Zone of skin (tissue), 1 donor: Measurements from ENCODE around the genes OR51C1P, OR52E4, FHIP1B, CYB5R2, TUB and RIC3.

GRCh38 chr11:4697622-4698021 lies at the start of gene OR51C1P:
Gene OR51C1P, minus strand, starts transcription at chr11:4697853.
- RRBS, result no CpG with 5 or more reads among the region's 3 CpGs

DNA sequence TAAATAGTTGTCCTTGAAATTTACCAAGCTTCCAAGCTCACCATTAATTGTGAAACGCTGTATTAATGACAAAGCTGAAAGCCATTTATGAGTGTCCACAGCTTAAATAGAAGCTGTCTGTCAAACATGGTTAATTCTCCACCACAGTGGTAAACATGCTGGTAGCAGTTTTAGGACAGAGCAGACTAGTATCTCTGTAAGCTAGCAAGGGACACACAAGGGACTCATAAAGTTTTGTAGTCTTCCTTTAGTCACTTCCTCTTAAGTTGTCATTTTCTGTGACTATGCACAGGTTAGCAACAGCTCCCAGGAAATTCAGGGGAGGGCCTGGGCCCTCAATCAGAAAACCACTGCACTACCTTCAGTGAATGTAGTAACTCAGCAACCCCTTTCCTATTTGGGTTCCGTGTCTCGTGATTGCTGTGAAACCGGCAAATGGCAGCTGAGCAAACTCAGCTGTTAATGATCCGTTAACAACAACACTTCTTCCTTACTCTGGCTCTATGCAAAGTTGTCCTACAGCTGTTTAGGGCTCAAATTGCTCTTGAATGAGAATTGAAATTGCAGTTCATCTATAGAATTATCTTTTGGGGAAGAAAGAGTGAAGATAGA lies 470 bp upstream of the MMP26 start:
- RRBS, result no CpG with 5 or more reads among the region's 5 CpGs

DNA sequence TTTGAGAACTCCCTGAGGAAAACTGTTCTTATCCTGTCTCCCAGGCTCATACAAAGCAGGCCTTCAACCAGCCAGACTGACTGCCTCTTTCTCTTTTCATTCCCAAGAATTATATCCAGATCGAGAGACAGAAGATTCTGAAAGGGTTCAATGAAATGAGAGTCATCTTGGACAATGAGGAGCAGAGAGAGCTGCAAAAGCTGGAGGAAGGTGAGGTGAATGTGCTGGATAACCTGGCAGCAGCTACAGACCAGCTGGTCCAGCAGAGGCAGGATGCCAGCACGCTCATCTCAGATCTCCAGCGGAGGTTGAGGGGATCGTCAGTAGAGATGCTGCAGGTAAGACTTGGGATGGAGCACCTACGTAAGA lies 8.6 kb downstream of the TRIM22 start:
- RRBS, result no CpG with 5 or more reads among the region's 5 CpGs

DNA sequence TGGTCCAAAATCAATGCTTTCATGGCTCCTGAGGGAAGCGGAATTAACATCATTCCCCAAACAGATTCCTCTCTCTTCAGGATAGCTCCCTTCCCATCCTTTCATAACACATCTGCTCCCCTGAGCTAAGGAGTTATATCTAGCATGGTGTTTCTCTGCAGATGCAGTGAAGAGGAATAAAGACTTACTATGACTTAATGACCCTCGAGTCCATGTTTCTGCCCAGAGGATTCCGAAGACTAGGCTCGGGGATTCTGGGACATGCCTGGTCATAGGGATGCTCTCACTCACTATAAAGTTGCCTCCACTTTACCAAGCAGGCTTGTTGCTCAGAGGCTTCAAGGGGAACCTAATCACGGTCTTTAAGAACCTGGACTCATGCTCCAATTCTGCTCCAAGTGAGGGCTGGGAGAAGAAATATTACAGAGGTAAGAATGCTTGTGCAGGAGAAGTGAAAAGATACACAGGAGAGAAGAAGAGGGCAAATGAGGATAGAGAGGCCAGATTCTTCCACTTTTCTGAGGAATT lies at the start of gene OR52E4:
Gene OR52E4 (plus strand): TSS at position 343 of the 528 bp plus-strand sequence.
- RRBS, result no CpG with 5 or more reads among the region's 5 CpGs

DNA sequence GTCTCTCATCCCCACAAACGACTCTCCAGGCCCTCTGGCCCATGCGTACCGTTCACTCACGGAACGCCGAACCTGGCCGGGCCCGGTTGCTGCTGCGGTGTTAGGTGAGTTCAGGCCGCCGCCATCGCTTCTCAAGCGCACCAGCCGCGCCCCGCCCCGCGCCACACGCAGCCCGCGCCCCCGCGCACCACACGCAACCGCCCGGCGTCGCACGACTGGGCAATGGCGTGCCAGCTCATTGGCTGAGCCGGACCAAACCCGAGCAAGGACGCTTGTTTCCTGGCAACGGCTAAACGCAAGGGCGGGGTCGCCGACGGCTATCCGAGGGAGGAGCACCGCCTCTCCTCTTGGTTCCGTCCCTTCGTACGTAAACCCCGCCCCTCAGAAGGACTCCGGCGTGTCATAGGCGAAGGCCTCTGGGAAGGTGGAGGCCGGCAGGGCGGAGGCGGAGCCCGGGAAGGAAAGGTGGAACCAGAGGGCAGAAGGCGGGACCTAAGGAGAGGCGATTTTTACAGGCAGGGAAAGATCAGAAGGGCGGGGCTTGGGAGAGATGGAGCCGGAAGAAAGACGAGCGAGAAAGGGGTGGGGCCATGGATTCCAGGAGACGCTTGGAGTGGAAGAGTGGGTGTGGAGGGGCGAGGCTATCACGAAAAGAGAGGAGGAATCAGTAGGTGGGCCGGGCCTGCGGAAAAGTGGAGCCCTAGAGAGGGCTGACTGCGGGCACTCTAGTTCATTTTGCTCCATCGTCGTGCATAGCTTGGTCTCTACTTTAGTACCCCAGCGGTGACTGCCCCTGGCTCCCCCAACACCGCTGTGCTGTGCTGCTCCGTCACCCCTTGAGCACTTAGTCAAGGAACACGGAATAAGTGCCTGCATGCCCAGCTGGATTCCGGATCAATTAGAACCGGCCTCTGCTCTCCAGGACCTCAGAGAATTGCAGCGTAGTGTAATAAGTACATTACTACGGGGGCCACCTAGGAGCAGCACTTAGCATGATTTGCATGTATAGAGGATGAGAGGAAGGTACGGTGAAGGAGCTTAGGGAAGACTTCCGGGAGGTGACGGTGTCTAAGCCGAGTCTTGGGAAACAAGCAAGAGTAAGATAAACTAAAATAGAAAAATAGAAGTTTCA lies at the start of gene FHIP1B:
Gene FHIP1B (minus strand): TSS at position 142 of the 1,132 bp plus-strand sequence.
- RRBS, result 1% methylated on average over 29 of the region's 78 CpGs

GRCh38 chr11:6431457-6431808 lies 9.4 kb downstream of the HPX start:
- RRBS, result no CpG with 5 or more reads among the region's 8 CpGs

GRCh38 chr11:6482017-6482406 lies 711 bp downstream of the TIMM10B start:
- RRBS, result no CpG with 5 or more reads among the region's 11 CpGs

DNA sequence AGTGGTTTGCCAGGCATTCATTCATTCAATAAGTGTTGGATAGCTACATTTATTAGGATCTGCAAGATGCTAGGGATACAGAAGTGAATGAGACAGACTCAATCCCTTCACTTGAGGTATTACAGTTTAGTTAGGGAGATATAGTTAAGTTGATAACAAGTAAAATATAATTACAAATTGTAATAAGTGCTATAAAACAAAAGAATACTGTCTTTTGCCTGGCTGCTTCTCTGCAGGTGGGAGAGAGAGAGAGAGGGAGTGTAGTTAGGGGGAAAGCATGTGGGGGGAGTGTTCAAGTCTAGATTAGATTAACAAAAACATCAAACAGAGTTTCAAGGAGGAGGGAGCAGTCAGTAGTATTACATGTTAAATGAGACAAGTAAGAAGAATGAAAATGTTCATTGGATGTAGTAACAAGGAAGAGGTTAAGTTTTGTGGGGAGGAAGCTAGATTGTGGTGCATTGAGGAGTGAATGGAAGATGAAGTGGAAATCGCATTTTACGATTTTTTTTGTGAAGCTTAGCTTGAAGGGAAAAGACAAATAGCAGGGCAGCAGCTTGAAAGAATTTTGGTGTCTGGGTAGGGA lies 3.7 kb downstream of the DNHD1 start:
- RRBS, result no CpG with 5 or more reads among the region's 2 CpGs

- RRBS, result no CpG with 5 or more reads among the region's 1 CpG
Observed at GRCh38 chr11:6745729-6746203, 26.0 kb downstream of the OR2AG2 start.

GRCh38 chr11:6746204-6747148 lies 25.3 kb downstream of the OR2AG2 start:
- RRBS, result no CpG with 5 or more reads among the region's 6 CpGs

DNA sequence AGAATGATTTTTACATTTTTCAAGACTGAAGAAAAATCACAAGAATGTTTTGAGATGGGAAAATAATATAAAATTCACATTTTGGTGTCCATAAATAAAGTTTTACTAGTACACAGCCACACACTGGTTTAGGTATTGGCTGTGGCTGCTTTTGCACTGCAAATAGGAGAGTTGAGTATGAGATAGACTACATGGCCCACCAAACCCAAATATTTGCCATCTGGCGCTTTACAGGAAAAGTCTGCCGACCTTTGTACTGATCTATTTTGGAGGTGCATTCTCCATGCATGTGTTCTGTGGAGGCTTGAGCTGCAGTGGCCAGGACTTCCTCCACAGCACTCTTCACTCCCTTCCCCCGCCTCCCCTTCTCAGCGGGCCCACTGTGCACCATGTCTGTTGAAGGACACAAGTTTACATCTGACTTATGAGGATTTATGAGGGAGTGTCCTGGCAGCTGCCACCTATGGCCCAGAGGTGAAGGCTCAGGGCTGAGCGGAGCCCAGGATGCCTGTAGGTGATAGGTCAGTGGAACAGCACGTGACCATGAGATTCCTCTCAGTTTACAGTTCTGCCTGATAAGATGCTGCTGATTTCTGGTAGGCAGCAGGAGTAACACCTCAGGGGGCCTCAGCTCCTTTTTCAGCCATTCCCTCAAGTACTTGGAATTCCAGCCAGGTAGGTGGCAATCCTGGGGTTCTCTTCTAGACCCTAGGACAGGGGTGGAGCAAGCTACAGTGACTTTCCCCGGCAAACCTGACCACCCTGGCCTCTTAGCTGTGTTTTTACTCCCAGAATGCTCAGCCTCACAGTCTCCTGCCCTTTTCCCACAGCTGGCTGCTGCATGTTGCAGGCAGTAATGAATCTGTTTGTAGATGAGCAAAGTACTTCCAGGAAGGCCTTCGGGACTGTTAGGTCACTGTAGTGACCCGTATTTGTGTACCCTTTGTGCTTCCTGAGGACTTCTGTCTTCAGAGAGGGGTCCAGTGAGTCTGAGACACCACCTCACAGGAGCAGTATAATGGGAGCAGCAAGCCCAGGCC lies 59.9 kb downstream of the PPFIBP2 start:
- RRBS, result no CpG with 5 or more reads among the region's 9 CpGs

- RRBS, result no CpG with 5 or more reads among the region's 7 CpGs
Observed at GRCh38 chr11:7582177-7583357, 68.8 kb downstream of the PPFIBP2 start.

GRCh38 chr11:7605147-7606331 lies 67.8 kb downstream of the CYB5R2 start:
- RRBS, result no CpG with 5 or more reads among the region's 11 CpGs

- RRBS, result no CpG with 5 or more reads among the region's 9 CpGs
Observed at GRCh38 chr11:7639390-7640097, 33.8 kb downstream of the CYB5R2 start.

- RRBS, result 2% methylated on average over 45 of the region's 110 CpGs
Observed at GRCh38 chr11:7673308-7674502, at the start of gene CYB5R2. Gene CYB5R2, minus strand, starts transcription at chr11:7673500.

DNA sequence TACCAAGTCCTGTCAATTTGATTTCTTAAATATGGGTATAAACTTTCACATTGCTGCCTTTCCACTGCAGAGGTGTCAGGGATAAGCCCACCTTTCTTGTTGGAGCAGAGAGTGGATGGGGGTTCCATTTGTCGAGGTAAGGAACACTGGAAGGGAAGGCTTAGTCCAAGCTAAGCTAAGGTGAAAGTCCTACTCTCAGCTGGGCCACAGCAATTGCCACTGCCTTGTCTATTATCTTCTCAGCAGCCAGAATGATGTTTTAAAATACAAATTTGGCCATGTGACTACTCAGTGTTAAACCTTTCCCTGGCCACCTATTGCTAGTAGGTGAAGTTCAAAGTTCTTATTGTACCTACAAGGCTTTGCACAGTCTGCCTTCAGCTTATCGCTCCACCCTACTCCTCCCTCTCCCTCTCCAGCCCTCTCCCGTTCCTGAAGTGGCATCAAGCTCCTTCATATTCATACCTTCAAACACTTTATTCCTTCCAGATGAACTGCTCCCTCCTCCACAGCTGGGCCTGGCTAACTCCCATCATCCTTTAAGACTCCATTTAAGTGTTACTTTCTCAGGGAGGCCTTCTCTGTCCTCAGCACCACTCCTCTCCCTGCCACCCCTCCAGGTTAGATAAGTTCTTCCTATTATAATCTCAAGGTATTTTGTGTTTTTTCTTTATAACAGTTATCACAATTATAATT lies 37.3 kb downstream of the OR10A6 start:
- RRBS, result no CpG with 5 or more reads among the region's 3 CpGs

GRCh38 chr11:7896569-7896893 lies 34.5 kb downstream of the OR10A6 start:
- RRBS, result no CpG with 5 or more reads among the region's 1 CpG

DNA sequence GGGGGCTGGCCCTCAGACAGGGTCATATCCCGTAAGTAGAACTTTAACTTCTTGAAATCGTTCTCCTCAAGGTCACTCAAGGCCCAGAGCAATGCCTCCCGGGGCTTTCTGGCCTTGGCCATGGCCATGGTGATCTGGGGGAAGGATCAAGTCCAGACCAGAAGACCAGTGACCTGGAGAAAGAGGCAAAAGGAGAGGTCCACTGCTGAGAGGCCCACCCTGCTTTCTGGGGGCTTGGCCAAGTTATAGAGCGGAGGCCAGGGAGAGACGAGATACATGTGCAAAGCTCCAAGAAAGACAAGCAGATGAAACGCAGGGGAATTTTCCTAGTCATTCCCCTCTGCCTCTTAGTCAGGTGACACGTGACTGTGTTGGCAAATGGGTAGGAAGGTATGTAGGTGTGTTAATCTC lies 1.9 kb downstream of the NLRP10 start:
- RRBS, result 86% methylated on average over 1 of the region's 7 CpGs

- RRBS, result 1% methylated on average over 54 of the region's 110 CpGs
Observed at GRCh38 chr11:8080970-8082216, at the start of gene TUB. Gene TUB, plus strand, starts transcription at chr11:8081211.

DNA sequence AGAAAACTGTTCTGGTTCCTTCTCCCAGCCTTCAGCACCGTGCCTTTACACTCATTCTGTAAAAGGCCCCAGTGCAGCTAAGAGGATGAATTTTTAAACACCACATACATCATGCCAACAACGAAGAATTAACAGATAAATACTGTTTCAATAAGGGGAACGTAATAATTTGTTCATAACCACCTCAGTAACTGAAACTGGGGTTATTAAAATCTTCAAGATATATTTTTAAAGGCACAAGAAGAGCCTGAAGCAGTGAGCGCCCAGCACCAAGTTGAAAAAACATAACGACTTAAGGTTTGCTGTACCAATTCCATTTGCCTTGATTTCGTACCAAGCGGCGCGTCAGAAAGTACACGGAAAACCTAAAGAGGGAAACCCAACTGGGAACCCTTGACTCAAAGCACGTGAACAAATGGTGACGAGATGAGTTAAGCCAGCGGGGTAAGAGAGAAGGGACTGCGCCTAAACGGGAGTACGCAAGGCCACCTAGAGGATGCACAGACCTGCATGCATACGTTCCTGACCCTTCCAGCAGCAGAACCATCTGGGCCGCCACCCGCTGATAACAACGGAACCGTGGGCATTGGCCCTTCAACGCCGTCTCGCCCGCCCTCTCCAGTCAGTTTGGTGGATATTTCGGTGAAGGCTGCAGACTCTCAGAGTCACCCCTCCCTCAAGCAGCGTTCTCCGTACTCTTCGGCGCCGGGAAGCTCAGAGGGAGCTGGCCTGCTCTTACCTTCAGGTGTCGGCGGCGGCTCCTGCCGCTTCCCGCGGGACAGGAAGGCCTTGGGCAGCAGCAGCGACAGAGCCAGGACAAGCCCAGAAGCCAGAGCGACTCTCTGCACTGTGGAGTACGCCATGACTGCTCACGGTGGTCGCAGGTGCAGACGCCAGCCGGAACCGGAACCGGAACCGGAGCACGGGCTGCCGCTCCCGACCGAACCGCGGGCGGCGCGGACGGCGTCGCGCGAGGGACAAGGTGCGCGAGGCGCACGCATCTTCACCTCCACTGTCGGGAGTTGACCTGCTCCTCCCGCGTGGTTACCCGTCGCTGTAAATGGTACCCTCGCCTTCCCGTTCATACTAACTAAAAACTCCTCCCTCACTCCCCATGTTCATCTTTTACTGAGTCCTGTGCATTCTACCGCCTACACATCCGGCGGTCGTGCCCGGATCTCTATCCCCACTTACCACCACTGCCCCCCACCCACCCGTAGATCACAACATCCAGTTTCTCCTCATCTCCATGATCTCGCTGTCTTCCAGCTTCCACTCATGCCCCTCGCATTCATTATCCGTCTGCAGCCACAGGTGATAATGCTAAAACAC lies at the start of gene RIC3:
Gene RIC3 (minus strand): TSS at position 899 of the 1,332 bp plus-strand sequence.
- RRBS, result no CpG with 5 or more reads among the region's 81 CpGs